ENCODE measurements around the genes ZBTB22, UQCC2, LEMD2 and GRM4.

DNA sequence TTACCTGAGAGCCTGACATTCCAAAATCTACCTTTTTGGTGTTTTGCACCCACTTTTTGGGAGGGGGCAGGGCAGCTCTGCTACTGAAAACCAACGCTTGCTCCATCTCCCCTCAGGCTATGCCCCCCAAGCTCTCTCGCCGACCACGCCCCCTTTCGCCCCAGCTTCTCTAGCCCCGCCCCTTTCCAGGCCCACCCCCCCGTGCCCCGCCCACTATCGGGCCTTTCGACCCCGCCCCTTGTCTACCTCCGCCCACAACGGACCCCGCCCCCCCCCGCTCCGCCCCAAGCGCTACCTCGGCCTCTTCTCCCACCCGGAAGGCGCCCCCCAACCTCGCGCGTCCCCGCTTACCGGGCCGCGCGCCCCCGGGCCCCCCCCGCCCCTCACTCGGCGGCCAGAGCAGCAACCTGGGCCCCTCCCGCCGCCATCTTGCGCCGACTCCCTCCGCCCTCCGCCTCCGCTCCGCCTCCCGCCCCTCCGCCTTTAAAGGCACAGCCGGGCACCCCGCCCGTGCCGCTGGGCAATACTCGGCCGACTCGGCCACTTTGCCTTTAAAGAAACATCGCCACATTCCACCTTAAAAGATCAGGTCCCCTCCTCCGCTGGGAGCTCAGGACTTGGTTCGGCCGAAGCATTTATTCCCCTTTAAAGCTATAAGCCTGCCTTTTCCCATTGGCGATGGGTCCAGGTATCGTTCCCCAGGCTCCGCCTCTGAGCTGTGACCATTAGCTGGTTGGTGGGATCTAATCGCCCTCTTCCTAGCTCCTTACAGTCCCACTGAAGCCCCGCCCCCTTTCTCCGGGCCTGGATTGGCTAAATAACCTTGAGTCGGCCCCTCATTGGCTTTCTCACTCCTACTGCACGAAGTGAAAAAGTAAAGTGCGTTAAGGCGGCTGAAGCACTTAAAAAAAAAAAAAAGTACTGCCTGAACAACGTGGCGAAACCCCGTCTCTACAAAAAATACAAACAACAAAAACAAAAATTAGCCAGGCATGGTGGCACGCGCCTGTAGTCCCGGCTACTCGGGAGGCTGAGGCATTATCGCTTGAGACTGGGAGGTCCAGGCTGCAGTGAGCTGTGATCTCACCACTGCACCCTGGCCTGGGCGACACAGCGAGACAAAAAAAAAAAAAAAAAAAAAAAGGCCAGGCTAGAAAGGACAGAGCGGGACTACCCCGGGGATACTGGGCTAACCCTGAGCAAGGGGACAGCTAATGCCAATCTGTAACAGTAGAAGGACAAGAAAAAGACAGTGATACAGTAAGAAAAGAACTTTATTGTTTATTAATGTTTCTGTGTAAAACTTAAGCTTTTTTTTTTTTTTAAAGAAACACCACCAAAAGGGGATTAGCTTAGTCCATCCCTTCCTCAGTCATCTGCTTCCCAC, at the start of gene ZBTB22:
Gene ZBTB22, minus strand, starts transcription at position 443 of the 1,387 bp plus-strand sequence.
- RRBS, result under 1% methylated on average over 7 of the region's 75 CpGs

- RRBS, result no CpG with 5 or more reads among the region's 5 CpGs
These were observed 1.8 kb upstream of the ZBTB22 start for GRCh38 chr6:33319345-33319747.

- RRBS, result no CpG with 5 or more reads among the region's 7 CpGs
These were observed 33.9 kb downstream of the ZBTB9 start for GRCh38 chr6:33488289-33488733.

DNA sequence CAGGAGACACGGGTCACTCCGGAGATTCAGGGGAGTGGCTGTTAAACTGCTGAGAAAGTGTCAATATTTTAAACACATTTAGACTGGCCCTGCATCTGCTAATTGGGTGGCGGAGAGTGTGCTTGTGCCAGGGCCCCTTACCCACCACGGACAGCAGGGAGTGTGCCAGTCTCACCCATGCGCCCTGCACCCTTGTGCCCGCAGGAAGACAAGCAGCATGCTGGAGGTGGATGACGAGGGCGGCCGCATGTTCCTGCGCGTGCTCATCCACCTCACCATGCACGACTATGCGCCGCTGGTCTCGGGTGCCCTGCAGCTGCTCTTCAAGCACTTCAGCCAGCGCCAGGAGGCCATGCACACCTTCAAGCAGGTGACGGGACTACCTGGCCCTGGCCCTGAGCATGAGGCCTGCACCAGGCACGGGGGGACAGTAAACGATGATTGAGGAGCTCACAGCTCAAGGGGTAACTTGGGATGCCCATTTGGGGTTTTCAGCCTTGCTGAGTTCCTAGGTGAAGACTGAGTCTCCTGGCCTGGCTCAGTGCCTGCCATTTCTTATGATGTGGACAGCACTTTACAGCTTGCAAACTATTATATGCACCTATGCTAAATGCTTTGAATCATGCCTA, 35.9 kb downstream of the UQCC2 start:
- RRBS, result no CpG with 5 or more reads among the region's 19 CpGs

DNA sequence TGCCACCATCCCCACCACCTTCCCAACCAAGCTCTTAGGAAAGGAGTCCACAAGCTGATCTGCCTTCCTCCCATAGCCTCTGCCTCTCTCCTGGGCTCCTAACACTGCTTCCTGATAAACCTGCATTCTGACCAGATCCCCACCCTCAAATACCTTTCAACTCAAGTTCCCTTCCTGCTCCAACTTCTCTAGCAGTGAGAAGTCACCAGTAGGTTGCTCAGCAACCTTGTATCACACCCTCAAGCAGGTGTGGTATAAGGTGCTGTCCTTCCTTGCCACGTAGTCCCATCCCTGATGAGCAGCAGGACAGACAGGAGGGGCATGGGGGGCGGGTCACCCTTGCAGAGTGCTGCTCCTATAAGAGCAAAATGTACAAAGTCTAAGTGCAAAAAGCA, 6.9 kb downstream of the UQCC2 start:
- RRBS, result no CpG with 5 or more reads among the region's 2 CpGs

- RRBS, result under 1% methylated on average over 21 of the region's 73 CpGs
These were observed at the start of gene UQCC2 for GRCh38 chr6:33711217-33712402. Gene UQCC2 (minus strand): TSS chr6:33711700.

DNA sequence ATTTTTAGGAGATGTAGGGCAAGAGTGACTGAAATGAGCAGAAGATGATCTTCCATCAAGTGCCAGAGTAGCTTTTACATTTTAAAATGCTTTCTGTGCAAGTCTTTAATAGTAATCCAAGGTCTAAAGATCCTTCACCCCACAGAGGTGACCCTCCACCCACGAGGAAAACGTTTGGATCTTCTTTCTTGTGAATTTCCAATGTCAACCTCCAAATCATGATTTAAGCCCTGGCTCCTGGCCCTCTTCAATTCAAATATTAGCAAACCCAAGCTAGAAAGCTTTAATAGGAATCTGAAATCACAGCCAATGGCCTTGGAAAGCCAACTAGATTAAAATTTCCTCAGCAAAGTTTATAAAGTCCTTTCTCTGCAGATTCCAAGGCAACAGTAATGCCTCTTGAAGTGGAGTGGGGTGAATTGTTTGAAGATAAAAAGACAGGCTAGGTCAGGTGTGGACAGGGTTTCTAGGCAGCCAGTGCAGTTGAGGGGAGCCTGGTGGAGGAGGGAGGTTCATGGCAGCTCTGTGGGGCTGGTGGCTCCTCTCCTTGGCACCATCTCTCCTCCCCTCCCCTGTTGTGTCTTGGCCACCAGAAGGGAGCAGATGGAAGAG, 11.9 kb upstream of the UQCC2 start:
- RRBS, result no CpG with 5 or more reads among the region's 2 CpGs

- RRBS, result no CpG with 5 or more reads among the region's 23 CpGs
These were observed 9.0 kb downstream of the LEMD2 start for GRCh38 chr6:33779650-33780529.

DNA sequence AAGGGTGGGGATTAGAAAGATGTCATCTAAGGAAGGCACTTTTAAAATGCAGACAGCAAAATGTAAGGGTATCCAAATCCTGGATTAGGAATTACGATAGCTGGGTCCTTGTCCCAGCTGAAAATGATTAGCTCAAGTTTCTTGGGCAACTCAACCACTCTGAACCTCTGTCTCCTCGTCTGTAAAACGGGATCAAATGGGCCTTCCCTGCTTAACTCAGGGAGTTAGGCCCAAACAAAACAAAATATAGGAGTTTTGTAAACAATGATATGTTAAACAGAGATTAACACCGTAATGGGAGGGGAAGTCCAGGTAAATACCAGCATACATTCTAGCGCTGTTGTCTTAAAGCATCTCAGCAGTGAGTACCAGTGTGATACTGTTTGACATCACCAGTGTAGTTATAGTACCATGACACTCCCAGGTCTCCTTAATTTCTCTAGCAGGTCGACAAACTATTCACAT, 2.0 kb downstream of the LEMD2 start:
- RRBS, result no CpG with 5 or more reads among the region's 6 CpGs

- RRBS, result 1% methylated on average over 59 of the region's 93 CpGs
These were observed at the start of gene LEMD2 for GRCh38 chr6:33788615-33789333. Gene LEMD2 (minus strand): TSS chr6:33789130.

- RRBS, result no CpG with 5 or more reads among the region's 3 CpGs
These were observed 81.8 kb upstream of the MLN start for GRCh38 chr6:33885627-33886041.

- RRBS, result no CpG with 5 or more reads among the region's 7 CpGs
These were observed 150.9 kb downstream of the GRM4 start for GRCh38 chr6:33994860-33995443.

DNA sequence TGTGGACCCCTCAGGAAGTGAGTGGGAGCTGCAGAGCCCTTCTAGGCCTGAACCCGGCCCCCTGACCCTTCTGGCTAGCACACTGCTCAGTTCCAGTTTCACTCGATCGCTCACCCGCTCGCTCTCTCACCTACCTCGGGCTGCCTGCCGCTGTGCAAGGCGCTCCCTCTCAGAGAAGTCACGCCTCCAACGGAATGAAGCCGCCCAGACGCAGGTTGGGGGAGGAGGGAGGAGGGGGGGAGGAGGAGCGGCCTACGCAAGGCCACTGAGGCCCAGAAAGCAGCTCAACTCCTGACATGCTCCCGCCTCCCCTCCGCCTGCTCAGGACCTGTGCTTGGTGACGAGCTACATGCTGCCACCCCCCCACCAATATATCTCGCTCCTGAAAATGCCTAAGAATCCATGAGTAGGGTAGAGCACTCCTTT, 3.3 kb downstream of the GRM4 start:
- RRBS, result no CpG with 5 or more reads among the region's 18 CpGs

- RRBS, result 55% methylated on average over 29 of the region's 64 CpGs
These were observed at the start of gene GRM4 for GRCh38 chr6:34145451-34146269. Gene GRM4 (minus strand): TSS chr6:34146087.

DNA sequence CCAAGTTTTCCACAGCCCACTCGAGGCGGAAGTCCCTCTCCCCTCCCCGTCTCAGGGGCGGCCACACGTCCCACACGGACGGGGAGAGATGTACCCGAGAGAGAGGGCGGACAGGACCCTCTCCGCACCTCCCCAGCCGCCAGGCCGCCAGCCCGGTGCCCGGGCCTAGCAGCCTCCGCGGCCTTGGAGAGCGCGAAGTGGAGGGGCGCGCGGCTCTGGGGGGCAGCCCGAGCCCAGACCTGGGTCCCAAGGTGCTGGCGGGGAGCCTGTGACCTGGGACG, 2.0 kb upstream of the HMGA1 start:
- RRBS, result no CpG with 5 or more reads among the region's 24 CpGs

- RRBS, result 93% methylated on average over 33 of the region's 76 CpGs
These were observed 1.2 kb upstream of the HMGA1 start for GRCh38 chr6:34235240-34236024.

DNA sequence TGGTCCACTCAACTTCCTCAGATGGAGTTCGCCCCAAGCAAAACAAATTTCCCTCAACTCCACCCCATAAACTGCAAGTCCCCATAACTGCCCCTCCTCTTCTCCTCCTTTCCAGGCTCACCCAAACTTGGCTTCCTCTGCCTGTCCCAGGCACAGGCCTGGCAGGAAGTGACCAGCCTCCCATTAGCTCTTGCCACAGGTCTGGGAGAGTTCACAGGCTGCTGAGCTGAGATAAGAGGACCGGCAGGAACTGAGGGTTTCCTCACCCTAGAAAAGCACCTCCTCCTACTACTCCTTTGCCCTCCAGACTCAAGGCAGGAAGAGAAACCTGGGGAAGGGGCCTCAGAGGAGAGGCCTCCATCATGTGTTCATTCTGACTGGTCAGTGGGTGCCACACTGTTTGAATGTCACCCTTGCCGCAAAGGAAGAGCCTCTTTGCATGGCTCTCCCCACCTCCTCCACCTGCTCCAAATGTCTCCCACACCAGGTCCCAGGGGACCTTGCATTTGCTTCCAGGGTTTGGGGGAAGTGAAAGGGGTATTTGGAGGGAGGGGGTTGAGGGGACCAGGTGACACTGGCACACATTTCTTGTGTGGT, 24.6 kb upstream of the SMIM29 start:
- RRBS, result no CpG with 5 or more reads among the region's 3 CpGs

- RRBS, result no CpG with 5 or more reads among the region's 9 CpGs
These were observed 10.0 kb downstream of the RPS10 start for GRCh38 chr6:34415619-34416519.

DNA sequence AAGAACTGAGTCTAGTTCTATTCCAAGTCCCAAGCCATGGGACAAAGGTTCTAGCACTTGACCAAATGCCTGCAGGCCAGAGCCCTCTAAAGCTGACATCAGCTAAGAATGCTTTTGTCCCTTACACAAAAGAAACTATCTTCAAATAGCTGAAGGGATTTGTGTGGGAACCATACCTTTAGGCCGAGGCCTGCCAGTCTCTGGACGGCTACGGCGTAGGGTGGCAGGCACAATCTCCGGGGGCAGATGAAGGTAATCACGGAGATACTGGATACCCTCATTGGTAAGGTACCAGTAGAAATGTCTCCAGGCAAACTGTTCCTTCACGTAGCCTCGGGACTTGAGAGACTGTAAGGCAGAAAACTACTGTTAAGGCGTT, 1.4 kb downstream of the RPS10 start:
- RRBS, result no CpG with 5 or more reads among the region's 9 CpGs